PFSK-1 (cell line): Measurements from ENCODE around the genes IGDCC3 and DENND4A.

DNA sequence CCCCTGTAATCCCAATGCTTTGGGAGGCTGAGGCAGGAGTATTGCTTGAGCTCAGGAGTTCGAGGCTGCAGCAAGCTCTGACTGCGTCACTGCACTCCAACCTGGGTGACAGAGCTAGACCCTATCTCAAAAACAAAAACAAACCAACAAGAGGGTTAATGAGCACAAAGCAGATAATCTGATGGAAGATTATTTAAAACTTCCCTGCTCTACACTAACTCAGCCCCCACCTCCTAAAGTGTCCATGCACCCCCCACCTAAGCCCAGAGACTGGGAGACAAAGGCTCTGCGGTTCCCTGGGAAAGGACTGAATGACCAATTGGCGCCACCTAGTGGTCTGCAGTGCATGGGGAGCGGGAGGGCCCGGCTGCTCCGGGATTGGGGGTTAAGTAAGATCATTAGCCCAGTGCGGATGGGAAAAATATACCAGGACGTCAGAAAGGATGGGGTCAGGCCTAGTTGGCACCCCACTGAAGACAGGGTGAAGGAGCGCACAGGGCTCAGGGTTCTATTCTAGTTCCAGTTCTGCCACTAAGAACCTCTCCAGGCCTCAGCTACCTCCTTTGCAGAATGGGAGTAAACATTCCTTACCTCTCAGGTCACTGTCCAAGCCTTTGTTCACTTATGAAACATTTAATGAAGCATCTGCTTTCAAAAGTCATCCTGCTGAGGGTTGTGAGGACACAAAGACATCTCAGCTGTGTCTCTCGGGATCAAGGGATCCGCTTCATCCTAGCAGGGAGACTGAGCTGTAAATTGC lies 15.5 kb downstream of the PIF1 start:
- RRBS, result no CpG with 5 or more reads among the region's 12 CpGs

GRCh38 chr15:64824896-64825271 lies 563 bp downstream of the PIF1 start:
- RRBS, result no CpG with 5 or more reads among the region's 12 CpGs

GRCh38 chr15:64844415-64845786 lies 3.2 kb downstream of the PLEKHO2 start:
- RRBS, result no CpG with 5 or more reads among the region's 13 CpGs

DNA sequence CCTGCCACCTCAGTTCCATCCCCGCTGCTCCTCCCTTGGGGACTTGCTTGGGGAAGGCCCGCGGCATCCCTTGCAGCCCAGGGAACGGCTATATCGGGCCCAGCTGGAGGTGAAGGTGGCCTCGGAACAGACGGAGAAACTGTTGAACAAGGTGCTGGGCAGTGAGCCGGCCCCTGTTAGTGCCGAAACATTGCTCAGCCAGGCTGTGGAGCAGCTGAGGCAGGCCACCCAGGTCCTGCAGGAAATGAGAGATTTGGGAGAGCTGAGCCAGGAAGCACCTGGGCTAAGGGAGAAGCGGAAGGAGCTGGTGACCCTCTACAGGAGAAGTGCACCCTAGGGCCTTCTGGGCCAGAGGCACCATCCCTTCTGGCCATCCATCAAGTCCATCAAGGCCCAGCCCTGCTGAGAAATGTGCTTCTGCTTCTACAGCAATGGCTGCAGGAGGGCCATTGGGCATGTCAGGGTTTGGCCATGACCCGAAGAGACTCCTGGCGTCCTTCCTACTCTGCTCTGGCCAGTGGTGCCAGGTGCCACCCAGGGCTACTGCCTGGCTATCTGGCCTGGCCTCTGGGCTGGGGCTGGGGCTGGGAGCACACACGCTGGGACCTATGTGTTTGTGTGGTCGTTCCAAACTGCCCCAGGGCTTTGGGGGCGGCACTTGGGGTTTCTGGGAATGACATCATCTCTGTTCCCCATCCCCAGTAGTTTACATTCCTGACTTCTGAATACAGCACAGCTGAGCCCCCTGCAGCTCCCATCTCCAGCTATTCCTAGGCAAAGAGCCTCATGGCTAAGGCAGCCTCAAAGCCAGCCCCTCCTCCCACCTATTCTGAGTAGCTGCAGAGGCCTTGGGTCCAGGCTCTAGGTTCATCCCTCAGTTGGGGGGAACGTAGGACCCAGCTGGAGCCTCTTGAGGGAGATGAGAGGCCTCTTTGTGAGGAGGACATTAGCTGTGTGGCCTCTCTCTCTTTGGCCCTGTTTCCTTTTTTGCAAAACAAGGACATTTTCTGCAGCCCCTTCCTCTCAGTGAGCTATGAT lies 24.2 kb downstream of the PLEKHO2 start:
- RRBS, result no CpG with 5 or more reads among the region's 16 CpGs

- RRBS, result no CpG with 5 or more reads among the region's 10 CpGs
These were observed 14.3 kb upstream of the ANKDD1A start for GRCh38 chr15:64897018-64898130.

DNA sequence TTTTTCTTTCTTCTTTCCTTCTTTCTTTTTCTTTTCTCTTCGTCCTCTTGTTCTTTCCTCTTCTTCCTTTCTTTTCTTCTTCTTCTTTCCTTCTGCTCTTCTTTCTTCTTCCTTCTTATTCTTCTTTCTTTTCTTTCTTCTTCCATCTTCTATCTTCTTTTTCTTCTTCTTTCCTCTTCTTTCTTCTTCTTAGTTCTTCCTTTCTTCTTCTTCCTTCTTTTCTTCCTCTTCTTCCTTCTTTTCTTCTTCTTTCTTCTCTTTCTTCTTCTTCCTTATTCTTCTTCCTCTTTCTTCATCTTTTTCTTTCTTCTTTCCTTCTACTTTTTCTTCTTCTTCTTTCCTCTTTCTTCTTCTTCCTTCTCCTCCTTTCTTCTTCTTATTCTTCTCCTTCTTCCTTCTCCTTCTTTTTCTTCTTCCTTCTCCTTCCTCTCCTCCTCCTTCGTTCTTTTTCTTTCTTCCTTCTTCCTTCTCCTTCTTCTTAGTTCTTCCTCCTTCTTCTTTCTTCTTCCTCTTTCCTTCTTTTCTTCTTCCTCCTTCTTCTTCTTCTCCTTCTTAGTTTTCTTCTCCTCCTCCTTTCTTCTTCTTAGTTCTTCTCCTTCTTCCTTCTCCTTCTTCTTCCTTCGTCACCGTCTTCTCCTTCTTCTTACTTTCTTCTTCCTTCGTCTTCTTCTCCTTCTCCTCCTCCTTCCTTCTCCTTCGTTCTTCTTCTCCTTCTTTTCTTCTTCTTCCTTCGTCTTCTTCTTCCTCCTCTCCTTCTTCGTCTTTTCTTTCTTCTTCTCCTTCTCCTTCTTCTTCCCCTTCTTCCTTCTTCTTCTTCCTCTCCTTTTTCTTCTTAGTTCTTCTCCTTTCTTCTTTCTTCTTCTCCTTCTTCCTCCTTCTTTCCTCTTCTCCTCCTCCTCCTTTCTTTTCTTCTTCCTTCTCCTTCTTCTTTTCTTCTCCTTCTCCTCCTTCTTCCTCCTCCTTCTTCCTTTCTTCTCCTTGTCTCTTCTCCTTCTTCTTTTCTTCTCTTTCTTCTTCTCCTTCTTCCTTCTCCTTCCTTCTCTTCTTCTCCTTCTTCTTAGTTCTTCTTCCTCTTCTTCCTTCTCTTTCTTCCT lies 37.5 kb downstream of the SPG21 start:
- RRBS, result no CpG with 5 or more reads among the region's 8 CpGs

DNA sequence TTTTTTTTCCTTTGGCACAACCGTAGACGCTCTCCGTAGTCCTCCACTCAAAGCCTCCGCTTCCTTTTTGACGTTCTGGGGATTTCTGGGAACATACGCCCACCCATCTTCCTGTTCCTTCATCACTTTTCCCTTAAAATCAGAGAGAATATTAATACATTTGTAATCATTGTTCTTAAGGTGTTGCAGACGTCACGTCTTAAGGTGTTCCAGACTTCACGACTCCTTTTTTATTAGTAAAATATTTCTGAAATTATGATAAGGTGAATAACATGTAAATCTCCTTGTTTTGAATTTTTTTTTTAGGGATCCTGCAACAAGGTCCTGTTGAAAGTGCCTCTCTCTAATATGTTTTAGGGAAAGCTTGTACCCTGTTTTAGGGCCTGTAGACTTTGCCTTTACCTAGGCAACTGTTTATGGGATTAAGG lies 544 bp upstream of the SPG21 start:
- RRBS, result no CpG with 5 or more reads among the region's 9 CpGs

- RRBS, result no CpG with 5 or more reads among the region's 3 CpGs
These were observed 2.2 kb upstream of the SLC51B start for GRCh38 chr15:65043045-65043293.

- RRBS, result no CpG with 5 or more reads among the region's 4 CpGs
These were observed 25.2 kb upstream of the PARP16 start for GRCh38 chr15:65311831-65312335.

DNA sequence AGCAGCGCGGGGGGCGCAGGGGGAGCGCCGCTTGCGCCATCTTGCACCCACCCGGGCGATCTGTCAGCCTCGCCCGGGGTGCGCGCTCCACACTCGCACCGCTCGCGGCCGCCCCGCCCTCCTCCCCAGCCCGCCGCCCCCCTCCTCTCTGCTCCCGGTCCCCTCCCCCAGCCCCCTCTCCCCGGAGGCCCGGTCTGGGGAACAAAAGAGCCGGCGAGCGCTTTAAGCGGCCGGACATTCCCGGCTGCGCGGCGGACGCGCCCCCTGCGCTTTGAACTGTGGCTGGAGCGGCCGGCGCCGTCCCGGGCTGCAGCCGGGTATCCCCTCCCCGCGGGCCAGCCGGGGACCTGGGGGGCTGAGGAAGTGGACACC lies at the start of gene IGDCC3:
Gene IGDCC3 (minus strand): TSS at position 65 of the 372 bp plus-strand sequence.
- RRBS, result 3% methylated on average over 21 of the region's 44 CpGs

GRCh38 chr15:65414666-65415753 lies 7.7 kb downstream of the IGDCC4 start:
- RRBS, result 71% methylated on average over 2 of the region's 15 CpGs

DNA sequence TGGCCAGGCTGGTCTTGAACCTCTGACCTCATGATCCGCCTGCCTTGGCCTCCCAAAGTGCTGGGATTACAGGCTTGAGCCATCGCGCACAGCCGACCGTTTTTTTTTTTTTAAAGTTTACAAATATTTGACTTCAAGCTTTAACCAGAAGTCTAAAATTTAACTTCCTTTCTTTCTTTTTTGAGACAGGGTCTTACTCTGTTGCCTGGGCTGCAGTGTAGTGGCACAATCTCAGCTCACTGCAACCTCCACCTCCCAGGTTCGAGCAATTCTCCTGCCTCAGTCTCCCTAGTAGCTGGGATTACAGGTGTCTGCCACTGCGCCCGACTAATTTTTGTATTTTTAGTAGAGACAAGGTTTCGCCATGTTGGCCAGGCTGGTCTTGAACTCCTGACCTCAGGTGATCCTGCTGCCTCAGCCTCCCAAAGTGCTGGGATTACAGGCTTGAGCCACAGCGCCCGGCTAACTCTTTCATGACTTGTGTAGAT lies 39.1 kb upstream of the IGDCC4 start:
- RRBS, result no CpG with 5 or more reads among the region's 11 CpGs

DNA sequence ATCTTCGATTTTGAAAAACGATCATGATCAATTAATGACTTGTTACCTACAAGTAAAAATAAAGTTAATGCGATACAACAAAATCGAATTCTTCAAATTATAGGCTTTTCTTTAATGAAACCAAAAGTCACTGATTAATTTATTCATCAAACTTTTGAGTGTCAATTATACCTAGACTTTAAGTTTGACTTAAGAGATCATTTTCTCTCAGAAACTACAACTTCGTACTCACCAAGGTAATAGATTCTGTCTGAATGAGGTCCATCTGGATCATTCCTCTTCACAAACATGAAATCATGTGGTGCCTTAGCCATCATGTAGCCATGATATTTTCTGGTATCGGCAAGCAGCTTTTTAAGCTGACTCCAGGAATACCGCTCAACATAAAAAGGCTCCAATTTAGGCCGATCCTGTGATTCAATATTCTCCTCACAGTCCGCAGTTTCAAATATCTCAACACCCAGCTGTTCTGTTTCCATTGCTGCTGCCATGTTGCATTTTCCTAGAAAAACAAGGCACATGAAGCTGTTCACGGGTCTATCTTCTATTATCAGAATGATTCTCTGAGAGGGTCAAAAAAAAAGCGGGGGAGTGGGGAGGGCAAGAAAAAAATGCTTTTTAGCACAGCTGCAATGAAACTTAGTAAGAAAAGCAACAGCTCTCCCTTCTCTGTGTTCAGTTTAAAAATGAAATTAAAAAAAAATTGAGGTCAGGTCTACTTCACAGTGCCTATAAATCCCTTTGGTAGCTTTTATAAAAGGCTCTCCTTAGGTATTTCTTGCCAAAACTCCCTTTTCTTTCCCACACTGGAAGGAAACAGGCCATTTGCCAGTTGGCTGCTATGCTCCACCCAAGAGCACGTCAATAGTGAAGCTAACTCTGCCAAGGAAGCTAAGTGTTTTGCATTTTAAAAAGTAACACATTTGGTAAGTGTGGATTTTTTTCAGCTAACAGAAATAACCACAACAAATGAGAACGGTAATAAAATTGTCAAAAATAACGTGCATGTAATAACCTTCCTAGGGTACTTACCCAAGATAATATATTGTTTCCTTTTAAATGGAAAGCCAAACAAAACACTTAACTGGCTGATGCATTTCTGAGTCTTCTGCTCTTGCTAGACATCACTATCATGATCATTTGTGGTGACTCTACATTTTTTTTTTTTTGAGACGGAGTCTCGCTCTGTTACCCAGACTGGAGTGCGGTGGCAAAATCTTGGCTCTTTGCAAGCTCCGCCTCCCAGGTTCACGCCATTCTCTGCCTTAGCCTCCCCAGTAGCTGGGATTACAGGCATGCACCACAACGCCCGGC lies 5.0 kb downstream of the DPP8 start:
- RRBS, result no CpG with 5 or more reads among the region's 21 CpGs

DNA sequence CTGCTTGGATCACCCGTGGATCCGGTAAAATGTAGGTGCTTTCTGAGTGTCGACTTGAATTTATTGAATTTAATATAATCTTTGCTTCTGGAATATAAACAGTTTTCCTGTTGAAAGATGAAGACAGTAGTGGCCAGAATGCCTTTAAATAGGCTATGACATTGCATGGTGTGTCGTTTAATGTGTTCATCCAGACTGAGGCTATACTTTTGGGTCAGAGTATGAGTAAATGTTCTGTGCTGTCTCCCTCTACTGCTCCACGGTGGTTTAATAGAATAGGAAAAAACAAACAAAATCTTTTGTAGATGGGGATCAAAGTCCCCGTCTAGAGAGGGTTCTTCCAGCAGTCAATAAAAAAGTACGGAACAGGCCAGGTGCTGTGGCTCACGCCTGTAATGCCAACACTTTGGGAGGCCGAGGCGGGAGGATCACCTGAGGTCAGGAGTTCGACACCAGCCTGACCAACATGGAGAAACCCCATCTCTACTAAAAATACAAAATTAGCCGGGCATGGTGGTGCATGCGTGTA lies 1.8 kb downstream of the HACD3 start:
- RRBS, result 95% methylated on average over 2 of the region's 13 CpGs

DNA sequence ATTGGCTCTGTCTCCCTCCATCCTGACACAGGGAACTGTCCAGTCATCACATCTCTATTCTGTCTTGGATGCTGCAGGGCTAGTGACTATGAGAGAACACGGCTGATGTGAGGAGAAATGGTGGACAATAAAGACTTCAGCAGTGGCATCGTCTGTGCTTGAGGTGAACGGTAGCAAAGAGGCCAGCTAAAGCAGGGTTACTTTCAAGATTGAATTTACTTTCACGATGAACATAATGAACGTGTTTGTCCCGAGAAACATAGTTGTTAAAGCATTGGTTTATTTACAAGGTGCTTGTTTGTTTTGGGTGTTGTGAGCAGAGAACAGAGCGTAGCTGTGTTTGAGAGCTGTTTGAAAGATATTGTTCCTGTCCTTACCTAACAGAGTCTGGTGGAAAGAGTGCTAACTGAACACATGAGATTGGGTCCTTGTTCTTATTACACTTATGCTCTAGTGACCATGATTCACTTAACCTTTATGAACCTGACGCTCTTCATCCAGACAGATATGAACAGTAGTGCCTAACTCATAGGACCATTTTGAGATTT lies 4.1 kb downstream of the HACD3 start:
- RRBS, result no CpG with 5 or more reads among the region's 8 CpGs

GRCh38 chr15:65624534-65625310 lies 3.0 kb downstream of the SLC24A1 start:
- RRBS, result no CpG with 5 or more reads among the region's 9 CpGs

- RRBS, result no CpG with 5 or more reads among the region's 2 CpGs
These were observed 68.1 kb downstream of the SLC24A1 start for GRCh38 chr15:65689774-65690331.

DNA sequence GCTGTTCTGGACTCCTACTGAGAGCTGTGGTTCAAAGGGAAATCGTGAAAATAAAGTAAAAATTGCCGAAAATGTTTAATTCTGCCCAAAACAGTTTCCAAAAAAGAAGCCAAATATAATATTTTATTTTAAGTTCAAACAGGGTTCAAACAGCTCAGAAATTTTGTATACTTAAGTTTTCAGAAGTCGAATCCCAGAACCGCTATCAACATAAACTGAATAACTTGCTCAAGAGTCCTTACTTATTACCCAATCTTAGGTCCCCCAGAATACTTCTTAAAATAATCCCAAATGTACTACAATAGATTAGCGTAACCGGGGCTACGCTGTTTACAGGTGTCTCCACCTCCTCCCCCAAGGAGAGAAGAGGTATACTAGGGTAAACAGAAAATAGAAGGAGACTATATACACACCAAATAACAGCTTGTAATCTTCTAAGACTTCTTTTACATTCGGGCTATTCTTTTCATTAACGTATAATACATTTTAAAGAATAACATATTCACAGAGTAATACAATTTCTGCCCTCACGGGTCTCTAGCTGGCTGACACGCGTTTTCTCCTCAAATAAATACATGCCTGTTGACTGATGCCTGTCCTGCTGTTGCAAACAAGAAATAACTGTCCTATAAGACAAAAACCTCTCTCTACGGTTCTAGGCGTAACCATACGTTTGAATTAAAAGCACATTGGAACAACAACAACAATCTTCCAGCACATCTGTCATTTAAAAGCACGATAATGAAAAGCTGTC lies 1.3 kb downstream of the DENND4A start:
- RRBS, result no CpG with 5 or more reads among the region's 16 CpGs

- RRBS, result 2% methylated on average over 6 of the region's 17 CpGs
These were observed 791 bp downstream of the DENND4A start for GRCh38 chr15:65791341-65791663.

GRCh38 chr15:65791955-65793132 lies at the start of gene DENND4A:
Gene DENND4A (minus strand): TSS chr15:65792293.
- RRBS, result under 1% methylated on average over 31 of the region's 87 CpGs